ENCODE data around the gene ADAMTS9.

- RAMPAGE, long total RNA, result no peak
- RRBS, result no CpG with 5 or more reads among the region's 1 CpG
These were observed 557.2 kb upstream of the CFAP20DC start for GRCh38 chr3:59606994-59607392.

DNA sequence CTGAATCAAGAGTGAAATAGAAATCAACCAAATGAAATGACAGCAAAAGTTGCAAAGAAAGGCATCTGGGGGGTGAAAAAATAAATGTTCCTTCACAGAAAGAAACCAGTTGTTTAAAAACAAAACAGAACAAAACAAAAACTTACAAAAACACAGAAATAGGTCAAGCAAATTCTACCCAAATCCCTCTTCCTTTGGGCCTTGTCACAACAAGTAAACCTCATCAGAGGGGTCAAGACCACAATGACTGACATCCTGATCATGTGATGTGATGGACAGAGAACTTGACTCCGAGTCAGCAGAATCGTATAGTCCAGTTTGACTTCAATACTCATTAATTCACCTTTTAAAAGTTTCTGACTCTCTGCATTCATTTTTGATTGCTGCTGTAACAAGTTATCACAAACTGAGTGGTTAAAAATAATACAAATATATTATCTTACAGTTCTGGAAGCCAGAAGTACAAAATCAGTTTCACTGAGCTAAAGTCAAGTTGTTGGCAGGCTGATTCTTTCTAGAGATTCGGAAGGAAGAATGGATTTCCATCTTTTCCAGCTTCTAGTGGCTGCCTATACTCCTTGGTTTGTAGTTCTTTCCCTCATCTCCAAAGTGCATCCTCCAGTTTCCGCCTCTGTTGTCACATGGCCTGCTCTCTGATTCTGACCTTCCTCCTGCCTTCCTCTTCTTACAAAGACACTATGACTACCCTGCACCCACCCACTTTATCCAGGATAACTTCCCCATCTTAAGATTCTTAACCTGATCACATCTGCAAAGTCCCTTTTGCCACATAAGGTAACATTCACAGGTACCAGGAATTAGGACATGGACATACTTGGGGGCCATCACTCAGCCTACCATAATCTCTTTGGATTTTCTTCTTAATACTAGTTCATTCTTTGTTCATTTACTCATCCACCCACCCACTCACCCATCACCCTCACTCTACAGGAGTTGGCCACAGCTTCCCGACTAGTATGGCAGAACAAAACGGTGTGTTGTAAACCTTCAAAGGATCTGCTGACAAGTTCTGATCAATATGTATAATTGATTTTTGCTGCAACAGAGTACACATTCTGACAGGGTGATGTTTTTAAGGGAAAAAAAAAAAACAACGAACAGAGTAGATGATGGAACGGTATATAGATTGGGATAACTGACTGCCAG, 932.5 kb downstream of the FHIT start:
- RAMPAGE, long total RNA, result no peak
- RRBS, result no CpG with 5 or more reads among the region's 8 CpGs

GRCh38 chr3:60427820-60428365, 823.4 kb downstream of the FHIT start:
- RAMPAGE, long total RNA, result no peak
- RRBS, result no CpG with 5 or more reads among the region's 2 CpGs

GRCh38 chr3:60470079-60470871, 781.0 kb downstream of the FHIT start:
- RAMPAGE, long total RNA, result no peak
- RRBS, result no CpG with 5 or more reads among the region's 6 CpGs

DNA sequence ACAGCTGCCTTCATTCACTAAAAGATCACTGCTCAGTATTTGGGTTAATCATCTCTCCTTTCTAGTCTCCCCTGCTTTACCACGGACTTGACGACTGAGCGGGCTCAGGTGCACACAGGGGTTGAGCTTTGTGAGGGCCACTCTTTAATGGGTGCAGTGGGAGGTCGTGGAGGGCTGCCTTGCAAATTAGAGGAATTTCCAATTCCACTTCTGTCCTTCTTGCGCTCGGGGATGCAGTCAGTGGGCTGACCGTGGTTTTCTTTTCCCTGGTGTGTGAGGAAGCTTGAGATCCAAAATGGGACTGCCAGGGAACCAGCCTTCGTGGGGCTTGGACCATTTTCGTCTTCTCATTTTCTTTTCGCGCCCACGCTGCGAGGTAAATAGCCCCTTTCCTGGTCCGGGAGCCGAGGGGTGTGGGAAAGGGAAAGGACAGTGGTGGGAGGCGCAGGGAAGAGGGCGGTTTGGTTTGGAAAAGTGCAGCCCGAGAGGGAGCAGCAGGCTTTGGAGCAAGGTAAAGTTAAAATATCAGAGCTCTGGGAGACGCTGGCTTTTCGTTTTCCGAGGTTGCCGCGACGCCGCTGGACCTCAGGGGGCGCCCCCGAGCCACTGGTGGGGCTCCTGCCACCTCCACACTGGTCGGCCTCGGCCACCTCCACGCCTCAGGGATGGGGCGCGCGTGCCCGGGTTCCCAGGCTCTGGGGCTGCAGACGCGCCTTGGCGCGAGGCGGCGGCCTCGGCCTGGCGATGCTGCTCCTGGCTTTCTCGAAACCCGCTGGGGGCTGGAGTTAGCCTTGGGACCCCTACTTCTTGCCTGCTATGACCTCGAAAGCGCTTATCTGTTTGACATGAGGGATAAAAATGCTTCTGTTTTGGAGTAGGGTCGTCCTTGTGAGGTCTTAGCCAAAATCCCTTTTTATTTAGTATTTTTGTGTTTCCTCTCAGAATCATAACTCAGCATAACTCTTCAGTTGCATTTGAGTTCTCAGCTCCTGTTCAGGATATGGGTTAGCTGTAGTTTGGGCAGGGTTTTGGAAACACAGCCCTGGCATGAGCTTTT, 3.1 kb downstream of the PTPRG start:
- RAMPAGE, long total RNA, result no peak
- RRBS, result no CpG with 5 or more reads among the region's 47 CpGs

DNA sequence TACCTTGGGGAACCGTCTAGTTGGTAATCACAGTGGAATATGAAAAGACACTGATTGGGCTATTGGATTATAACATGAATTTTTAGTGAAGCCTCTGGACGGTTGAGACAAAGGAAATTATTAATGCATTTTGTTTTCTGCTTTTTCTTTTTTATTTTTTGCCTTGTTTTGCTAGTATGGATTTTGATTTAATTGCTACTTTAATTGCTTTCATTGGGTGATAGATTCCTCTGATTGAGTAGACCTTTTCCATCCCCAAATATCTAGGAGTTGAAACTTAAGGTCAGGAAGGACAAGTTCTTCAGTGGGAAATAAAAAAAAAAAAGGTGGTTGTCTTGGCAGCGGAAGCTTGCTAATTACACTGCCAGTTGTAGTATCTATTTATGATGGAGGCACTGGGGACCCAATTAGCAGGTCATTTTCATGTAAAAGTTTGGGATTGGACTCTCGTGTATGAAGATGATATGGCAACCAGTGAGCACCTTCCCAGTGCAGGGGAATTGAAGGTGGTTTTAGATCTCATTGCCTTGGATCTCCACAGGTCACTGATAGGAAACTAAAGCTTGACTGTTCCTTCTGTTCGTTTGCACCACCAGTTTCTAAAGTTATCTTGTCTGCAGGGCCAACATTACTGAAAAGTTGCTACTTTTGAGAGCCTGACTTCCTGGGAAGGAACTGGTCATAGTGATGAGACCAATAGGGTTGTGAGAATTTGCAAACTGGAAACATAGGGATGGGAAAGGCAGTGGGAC, 24.7 kb downstream of the PTPRG start:
- RAMPAGE, long total RNA, result no peak
- RRBS, result no CpG with 5 or more reads among the region's 5 CpGs

GRCh38 chr3:61680879-61681611, 119.7 kb downstream of the PTPRG start:
- RAMPAGE, long total RNA, result no peak
- RRBS, result no CpG with 5 or more reads among the region's 6 CpGs

DNA sequence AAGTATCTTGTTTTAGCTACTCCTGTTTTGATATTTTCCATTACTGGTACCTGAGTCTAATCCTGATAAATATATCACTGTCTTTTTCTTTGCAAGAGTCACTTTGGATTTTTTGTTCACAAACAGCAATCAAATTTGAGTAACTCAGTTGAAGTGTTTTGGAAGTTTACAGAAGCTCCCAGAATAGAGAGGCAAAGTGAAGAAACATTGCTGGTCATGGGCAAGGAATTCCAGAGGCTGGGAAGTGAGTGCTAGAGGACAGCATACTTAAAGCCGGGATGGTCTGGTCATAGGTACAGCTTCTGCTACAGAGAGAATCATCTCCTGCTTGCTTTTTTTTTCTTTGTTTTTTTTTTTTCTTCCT, 153.4 kb downstream of the PTPRG start:
- RAMPAGE, long total RNA, result no peak
- RRBS, result no CpG with 5 or more reads among the region's 1 CpG

DNA sequence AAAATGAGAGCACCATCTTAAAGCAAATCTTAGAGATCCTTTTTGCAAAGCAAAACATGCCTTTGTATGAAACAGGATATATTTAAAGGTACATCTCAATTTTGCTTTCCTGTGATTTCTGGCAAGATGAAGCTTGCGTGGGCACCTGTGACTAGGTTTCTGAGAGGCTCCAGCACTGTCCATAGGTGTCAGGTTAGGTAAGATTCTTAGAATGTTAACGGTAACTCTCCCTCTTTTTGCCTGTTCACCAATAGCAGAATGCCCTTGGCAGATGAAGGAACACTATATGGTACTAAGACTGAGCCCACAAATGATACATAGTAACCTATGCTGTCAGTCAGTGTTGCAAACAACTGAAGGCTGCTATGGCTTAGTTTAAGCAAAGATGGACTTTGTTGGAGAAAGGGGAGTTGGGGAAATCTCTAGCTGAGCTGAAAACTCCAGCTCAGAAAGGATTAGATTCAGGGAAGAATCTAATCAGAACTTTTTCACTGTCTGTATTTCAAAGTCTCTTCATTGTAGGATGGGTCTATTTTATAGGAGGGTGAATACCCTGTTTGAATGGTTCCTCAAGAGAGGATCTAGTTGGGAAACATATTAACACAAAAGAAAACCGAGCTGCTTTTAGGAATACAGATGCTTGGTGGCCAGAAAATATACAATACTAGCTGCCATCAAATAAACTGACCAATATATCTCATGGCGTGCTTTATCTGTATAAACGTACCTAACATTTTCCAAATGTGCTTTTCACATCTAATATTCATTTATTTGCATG, 289.6 kb downstream of the PTPRG start:
- RAMPAGE, long total RNA, result no peak
- RRBS, result no CpG with 5 or more reads among the region's 5 CpGs

DNA sequence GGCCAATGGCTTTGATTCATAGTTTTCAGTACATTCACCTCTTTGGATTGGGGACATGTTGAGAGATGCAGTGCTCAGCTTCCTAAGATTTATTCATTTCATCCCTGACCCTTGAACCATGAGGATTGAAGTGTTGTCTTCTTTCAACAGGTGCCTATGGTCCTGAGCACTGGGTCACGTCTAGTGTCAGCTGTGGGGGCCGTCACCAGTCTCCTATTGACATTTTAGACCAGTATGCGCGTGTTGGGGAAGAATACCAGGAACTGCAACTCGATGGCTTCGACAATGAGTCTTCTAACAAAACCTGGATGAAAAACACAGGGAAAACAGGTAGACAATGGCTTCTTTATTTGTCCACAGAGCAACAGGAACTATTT, 329.4 kb upstream of the C3orf14 start:
- RAMPAGE, long total RNA, result no peak
- RRBS, result no CpG with 5 or more reads among the region's 6 CpGs

GRCh38 chr3:62031174-62031624, 287.6 kb upstream of the C3orf14 start:
- RAMPAGE, long total RNA, result no peak
- RRBS, result no CpG with 5 or more reads among the region's 7 CpGs

DNA sequence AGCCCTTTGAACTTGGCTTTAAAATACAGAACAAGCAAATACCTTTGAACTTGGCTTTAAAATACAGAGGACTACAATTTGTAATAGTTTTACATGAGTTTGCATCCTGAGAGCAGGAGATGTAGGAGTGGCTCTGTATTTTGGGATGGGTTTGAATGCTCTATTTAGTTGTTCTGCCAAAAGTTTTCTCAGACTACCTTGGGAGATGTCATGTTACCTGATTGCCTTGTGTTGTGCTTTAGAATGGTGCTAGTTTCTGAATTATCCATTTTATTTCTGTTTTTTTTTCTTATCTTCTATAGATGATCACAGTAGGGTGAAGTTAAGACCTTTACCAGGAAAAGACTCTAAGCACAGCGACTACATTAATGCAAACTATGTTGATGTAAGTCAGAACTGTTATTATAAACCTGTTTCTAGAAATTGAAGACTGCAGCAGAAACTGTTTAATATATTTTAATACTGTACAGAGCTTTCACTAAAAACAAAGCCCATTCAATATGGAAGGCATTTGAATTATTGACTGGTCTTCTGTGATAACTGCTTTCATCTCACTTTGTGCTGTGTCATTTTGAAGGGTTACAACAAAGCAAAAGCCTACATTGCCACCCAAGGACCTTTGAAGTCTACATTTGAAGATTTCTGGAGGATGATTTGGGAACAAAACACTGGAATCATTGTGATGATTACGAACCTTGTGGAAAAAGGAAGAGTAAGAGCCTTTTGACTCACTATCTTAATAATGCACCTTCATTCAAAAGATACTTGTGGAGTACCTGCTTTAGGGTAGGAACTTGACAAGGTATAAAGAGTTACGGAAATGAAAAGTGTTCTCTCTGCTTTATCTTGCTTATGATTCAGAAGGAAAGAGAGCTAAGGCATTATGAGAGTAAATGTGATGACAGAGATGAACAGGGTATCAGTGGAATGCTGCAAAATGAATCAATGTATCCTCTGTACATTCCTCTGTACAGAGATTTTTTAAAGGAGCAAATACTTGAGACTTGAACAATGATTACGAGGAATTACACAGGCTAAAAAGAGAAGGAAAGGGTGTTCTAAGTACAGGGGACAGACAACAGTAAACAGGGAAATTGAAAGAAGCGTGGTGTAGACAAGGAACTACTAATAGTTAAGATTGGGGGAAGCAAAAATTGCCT, 51.3 kb upstream of the C3orf14 start:
- RAMPAGE, long total RNA, result no peak
- RRBS, result no CpG with 5 or more reads among the region's 5 CpGs

GRCh38 chr3:62873601-62874446, 1.4 kb downstream of the CADPS start:
- RAMPAGE, long total RNA, result no peak
- RRBS, result 4% methylated on average over 12 of the region's 61 CpGs

DNA sequence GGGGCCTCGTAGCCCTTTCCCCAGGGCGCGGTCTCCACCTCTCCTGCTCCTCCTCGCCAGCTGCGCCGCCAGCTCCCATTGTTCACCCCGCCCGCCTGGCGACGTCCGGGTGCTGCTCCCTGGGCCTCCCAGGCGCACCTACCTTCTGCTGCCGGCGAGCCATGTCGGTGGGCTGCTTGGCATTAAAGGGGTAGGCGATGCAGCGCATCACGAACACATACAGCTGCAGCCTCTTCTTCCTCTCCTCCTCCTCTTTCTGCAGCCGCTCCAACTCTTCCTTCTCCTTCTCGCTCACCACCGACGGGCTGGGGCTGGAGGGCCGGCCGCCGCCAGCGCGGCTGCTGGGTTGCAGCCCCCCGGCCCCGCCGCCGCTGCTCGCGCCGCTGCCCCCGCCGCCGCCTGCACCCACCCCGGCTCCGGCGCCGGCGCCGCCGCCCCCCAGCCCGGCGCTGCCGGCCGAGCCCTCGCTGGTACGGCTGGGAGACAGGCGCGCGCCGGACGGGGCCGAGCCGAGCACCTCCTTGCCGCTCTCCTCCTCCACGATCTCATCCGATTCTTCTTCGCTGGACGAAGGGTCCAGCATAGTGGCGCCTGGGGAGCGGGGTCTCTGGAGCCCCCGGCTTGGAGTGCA, 654 bp downstream of the CADPS start:
- RAMPAGE, long total RNA, result no peak
- RRBS, result 4% methylated on average over 27 of the region's 65 CpGs

GRCh38 chr3:63979387-63980341, 43.6 kb downstream of the PSMD6 start:
- RAMPAGE, long total RNA, result no peak
- RRBS, result no CpG with 5 or more reads among the region's 12 CpGs

- RAMPAGE, long total RNA, result no peak
- RRBS, result no CpG with 5 or more reads among the region's 5 CpGs
These were observed 19.1 kb downstream of the PSMD6 start for GRCh38 chr3:64004045-64004720.

GRCh38 chr3:64030539-64031153, 7.4 kb upstream of the PSMD6 start:
- RAMPAGE, long total RNA, result no peak
- RRBS, result no CpG with 5 or more reads among the region's 22 CpGs

DNA sequence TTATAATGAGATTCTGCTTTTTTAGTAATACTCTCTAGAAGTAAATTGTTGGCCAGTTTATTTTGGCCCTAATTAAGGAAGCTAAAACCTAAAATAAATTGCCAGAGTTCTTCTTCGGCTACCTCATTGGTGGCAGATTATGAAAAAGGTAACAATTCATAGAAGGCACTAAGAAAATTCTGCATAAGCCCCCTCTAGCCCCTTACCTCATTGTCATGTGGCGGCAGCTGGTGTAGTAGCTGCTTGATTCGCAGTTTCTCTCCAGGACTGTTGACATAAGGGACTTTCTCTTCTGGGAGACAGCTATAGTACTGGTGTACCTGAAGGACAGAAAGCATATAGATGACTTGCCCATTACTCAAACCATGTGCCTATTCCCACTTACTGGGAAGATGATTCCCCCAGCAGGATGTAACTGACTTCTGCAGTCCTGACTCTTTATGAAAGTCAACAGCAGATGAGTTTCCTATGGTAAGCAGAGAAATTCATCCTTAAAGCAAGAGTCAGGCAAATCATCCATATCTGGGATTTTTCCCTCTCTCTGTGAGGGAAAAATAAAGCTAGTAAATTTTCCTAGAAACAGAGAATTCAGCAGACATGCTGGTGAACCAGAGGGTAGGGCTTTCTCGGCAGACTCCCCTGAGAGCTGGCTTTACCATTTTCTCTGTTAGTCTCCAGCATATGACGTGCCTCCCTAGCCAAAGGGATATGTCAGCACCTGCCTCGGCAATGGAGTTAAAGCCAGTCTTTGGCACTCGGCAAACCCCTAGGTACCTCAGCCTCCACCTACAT, 62.3 kb downstream of the PRICKLE2 start:
- RAMPAGE, long total RNA, result no peak
- RRBS, result no CpG with 5 or more reads among the region's 7 CpGs

DNA sequence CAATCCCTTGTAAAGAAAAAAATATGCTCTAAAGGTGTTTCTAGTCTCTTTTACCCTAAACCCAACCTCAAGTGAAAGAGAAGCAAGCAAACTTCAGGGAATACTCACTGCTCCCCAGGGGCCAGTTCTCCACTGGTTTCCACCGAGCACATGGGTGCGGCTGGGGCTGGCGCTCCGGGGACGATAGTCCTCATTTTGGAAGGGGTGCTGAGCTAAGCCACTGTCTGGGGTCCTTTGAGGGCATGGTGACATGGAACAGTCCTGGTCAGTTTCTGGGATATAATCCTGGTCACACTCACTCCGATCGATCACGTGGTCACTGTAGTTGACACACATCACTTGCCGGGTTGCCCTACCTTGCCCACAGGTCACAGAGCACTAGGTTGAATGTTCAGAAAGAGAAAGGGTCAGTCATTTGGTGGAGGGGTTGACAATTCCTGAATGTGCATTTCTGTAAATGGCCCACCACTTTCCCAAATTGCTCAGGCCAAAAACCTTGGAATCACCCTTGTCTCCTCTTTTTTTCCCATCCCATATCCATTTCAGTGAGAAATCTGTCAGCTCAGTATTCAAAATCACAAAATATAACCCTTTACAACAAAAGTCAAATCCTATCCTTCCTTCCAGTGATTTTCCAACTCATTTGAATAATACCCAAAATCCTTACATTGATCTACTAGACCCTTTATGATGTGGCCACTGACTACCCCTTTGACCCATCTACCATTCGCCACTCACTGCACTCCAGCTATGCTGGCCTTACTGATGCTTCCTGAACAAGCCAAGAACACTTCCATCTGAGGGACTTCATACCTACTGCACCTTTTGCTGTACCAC, 85.7 kb downstream of the ADAMTS9 start:
- RAMPAGE, long total RNA, result no peak
- RRBS, result no CpG with 5 or more reads among the region's 10 CpGs

GRCh38 chr3:64687289-64688533, at the start of gene ADAMTS9:
TSS of gene ADAMTS9 (minus strand) at chr3:64688000.
- RAMPAGE, long total RNA, result no peak
- RRBS, result 2% methylated on average over 24 of the region's 99 CpGs

Measured in hepatocyte (in vitro differentiated cells and primary cell).